Heart (tissue), 3 donors: ENCODE results near the gene GSPT1.

DNA sequence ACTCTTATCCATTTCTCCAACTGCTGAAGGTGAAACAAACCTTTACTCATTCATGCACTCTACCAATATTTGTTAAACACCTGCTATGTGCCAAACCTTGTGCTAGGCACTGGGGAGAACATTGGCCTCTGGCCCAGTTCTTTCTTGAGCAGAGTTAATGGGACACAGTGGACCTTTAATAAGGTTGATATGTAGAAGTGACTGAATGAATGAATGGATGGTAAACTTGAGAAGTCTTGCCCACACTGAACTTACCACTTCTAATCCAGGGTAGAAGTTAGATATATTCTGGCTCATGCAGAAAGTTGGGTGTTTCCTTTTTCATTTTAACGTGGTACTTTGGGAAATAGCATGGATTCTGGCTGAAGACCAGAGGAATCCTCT, 914 bp upstream of the CLEC16A start:
- RAMPAGE, long total RNA, 2 experiments = no peak in any of the 2 experiments

- RAMPAGE, long total RNA, 2 experiments = no peak in any of the 2 experiments
Observed at GRCh38 chr16:11007370-11008013, 63.1 kb downstream of the CLEC16A start.

DNA sequence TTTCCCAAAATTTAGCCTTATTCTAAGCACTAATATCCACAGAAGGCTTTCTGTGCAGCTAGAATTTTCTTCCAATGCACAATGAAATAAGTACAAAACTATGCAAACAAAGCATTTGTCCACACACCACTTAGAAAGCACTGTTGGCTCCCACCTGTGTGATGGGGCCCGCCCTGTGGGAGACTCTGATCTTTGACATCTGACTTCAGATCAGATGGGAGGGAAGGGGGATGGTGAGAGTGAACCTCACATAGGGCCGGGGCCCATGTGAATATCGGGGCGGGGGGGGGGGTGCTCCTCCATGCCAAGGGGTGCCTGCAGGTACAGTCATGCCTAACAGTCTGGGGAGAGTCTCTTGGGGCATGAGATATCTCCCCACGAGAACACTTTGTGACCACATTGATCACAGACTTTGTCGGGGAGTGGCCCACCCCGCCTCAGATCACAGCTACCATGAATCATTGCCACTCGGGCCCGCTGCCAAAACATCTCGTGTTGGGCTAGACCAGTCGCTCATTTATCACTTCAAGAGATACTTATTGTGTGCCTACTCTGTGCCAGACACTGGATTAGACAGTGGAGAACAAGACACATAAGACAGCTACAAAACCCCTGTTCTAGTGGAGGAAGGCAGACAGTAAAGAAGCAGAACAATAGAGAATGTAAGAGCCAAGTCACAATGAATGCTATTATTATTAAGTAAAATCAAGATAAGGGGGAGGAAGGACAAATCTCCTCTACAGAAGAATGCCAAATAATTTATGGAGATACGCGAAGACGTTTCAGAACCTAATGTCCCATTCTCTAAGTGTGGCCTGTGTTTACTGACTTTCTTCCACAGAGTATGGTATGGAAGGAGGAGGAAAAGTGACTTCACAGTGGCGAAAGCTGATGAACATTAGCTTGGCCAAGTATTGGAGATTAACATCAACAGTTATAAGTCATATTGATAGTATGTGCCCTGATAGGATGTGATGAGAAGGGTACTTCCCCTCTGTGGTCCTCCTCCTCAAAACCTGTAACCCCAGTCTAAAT, 72.7 kb downstream of the CLEC16A start:
- RAMPAGE, long total RNA, 2 experiments = no peak in any of the 2 experiments

DNA sequence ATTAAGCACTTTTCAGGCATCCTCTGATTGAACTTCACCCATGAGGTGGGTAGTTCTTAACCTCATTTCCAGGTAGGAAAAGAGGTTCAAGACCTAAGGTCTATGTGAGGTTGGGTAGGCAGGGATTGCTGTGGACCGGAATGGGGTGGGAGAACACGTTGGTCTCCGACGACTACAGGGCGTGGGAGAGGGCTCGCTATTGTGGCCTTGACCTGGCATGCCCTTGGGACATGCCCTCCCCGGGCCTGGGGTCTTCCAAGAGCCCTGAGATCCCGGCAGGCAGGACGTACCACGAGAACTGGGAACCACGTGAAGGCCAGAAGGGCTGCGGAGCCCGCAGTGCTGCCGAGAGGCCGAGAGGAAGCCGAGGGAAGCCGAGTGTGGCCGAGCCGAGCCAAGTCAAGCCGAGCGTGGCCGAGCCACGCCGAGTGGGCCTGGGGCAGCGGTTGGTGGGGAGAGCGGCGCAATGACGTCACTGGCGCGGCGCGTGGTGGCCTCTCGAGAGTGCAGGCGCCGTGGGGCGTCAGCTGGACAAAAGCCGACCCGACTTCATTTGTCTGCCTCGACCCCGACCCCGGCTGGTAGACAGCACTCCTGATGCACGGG, 6.8 kb downstream of the SOCS1 start:
- RAMPAGE, long total RNA, 2 experiments = no peak in any of the 2 experiments

DNA sequence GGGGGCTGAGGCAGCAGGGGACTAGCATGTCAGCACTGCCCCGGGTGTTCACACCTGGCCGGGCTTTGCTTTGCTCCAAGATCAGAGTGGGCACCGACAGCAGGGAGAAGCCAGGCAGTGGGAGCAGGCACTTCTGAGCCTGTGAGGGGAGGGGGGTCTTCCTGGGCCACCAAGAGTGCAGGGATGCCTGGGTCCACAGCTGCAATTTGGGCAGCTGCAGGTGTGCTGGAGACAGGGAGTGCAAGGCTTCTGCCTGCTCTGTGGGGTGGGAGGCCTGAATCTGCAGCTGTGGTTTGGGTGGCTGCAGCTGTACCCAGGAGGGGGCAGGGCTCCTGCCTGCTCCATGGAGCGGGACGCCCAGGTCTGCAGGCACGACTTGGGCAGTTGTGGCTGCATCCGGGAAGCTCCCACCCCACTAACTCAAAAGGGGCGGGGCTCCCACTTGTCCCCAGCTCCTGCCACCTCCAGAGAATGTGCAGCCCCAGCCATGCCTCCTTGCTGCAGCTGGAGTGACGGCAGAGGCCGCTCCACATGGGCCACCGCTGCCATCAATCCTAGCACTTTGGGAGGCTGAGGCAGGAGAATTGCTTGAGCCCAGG, 27.7 kb upstream of the PRM1 start:
- RAMPAGE, long total RNA, 2 experiments = no peak in any of the 2 experiments

GRCh38 chr16:11309737-11310436, 28.8 kb upstream of the PRM1 start:
- RAMPAGE, long total RNA, 2 experiments = no peak in any of the 2 experiments

DNA sequence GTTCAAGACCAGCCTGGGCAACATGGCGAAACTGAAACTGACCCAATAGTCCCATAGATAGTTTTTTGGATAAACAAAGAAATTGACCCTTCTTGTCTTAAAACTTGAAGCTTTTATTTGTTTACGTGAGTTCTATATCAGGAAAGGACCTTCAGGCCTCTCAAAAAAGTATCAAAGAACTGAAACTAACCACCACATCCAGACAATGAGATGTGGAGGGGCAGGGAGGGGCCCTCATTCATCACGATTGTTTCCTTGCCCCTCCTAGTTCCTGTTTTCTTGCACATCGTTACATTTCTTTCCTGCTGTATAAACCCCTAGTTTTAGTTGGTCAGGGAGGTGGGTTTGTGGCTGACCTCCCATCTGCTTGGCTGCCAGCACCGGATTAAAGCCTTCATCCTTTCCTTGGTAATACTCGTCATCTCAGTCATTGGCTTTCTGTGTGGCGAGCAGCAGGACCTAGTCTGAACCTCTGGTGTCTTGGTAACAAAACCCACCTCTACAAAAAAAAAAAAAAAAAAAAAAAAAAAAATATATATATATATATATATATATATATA, 30.1 kb upstream of the PRM1 start:
- RAMPAGE, long total RNA, 2 experiments = no peak in any of the 2 experiments

DNA sequence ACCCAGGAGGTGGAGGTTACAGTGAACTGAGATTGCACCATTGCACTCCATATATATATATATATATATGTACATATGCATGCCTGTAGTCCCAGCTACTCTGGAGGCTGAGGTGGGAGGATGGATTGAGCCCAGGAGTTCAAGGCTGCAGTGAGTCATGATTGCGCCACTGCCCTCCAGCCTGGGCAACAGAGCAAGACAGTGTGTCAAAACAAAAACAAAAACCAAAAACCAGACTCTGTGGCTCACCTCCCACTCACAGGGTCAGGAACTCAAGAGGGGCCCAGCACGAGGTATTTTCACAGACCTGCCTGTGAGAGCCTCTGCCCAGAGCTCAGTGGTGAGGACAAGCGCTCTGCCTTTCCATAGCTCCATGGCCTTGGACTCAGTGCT, 30.5 kb upstream of the PRM1 start:
- RAMPAGE, long total RNA, 2 experiments = no peak in any of the 2 experiments

DNA sequence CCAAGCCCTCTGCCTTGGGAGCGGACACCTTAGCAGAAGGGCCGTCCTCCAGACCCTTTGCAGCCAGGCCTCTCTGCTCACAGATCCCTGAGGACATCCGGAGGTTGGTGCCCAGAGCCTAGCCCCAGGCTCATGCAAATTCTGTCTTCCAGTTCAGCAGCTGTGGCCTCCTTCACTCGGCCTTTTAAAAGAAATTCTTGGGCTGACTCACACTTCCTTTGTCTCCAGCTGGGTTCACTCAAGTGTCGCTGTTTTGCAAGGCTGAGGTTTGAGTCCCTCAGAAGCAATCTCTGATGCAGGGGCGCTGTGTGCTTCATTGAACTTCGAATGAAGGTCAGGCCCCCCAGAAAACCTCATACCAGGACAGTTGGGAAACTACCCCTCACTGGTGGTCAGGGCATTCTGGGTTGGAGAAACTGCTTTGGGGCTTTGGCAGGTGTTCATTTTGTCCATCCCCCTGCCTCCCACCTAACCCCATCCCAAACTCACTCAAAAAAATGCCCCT, 16.7 kb upstream of the RMI2 start:
- RAMPAGE, long total RNA, 2 experiments = no peak in any of the 2 experiments

GRCh38 chr16:11359318-11359997, 14.2 kb downstream of the RMI2 start:
- RAMPAGE, long total RNA, 2 experiments = no peak in any of the 2 experiments

DNA sequence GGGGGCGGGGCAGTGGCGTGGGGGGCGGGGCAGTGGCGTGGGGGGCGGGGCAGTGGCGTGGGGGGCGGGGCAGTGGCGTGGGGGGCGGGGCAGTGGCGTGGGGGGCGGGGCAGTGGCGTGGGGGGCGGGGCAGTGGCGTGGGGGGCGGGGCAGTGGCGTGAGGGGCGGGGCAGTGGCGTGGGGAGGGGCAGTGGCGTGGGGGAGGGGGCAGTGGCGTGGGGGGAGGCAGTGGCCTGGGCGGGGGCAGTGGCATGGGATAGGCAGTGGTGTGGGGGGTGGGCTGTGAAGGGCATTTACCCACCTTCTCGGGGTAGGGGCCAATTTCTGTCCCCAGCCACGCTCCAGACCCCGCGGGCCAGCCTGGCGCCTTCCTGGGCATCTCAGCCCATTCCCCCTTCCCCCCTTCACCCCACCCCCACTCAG, 33.1 kb downstream of the ENSG00000188897 start:
- RAMPAGE, long total RNA, 2 experiments = no peak in any of the 2 experiments

DNA sequence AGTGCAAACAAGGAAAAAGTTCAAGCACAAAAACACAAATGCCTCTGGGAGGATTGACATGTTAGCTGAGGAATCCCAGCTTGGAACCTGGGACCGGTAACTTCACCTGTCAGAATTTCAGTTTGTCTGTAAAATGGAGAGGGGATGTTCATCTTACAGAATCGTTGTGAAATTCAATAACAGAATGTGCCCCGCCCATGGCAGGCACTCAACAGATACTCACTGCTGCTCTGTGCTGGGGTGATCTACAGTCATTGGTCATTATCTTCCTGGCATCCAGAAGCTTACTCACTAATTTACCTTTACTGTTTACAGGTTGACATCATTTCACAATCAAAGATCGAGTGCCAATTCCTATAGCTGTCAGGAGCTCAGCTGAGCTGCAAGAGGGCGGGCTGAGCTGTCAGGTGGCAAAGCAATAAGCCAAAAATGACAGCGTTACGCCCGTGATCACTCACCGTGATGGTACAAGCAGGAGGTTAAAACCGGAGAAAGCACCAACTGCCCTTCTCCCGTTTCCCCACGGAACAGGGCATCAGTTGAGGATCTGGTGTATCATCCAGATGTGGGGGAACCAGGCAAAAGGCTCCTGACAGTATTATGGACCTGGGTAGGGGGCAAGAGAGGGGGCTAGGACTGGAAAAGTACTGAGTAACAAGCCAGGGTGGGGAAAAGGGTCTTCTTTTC, 8.4 kb upstream of the ENSG00000188897 start:
- RAMPAGE, long total RNA, 2 experiments = no peak in any of the 2 experiments

DNA sequence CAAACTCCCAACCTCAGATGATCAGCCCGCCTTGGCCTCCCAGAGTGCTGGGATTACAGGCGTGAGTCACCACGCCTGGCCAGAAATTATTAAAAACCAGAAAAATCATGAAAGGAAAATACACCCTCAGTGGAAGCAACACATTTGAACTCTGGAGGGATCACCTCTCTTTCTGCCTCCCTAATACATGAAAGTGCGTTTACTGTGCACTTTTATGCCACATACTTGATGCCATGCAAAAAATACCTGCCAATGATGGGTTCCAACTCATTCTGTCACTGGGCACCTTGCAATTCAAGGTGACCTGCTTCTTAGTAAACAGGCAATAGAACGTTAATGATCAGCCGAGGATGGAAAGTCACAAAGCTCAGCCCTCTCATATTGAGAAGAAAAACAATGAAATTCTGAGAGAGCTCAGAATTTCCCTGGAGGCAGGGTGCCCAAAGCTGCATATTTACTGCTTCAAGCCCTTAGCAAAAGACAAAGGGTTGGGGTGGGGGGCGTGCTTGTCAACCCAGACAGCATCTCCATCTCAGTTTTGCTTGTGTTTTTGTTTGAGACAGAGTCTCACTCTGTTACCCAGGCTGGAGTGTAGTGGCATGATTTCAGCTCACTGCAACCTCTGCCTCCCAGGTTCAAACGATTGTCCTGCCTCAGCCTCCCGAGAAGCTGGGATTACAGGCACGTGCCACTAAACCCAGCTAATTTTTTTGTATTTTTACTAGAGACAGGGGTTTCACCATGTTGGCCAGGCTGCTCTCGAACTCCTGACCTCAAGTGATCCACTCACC, 23.2 kb downstream of the LITAF start:
- RAMPAGE, long total RNA, 2 experiments = no peak in any of the 2 experiments

DNA sequence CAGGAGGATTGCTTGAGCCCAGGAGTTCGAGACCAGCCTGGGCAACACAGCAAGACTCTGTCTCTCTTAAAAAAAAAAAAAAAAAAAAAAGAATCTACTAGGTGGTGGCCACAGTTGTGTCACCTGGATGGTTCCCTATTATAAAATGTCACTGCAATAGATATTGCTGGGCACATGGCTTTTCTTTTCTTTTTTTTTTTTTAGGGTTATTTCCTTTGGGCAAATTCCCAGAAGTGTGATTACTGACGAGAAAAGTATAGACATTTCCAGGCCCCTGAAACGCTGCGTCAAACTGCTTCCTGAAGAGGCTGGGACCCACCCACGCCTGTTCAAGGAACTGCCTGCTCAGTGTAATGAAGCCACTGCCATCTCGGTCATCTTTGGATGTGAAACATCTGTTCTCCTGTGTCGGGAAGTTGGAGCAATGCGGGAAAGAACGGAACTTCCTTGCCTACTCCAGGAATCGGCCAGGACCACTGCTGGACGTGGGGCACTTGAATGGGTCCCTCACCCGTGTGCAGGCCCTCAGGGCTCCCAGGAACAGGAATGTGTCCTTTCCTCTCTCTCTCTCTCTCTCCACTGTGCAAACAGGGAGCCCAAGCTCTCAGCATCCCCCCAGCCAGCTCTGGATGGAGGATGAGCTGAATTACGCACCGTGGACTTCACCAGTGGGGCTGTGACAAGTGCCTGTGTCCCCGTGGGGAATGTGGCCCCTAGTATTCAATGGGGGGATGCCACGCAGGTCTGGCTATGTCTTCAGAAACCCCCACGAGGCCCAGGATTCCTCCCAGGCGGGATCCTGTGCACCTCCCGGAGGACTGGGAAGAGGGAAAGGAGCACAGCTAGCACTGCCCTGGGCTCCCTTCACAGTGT, 18.1 kb upstream of the LITAF start:
- RAMPAGE, long total RNA, 2 experiments = no peak in any of the 2 experiments

- RAMPAGE, long total RNA, 2 experiments = no peak in any of the 2 experiments
Observed at GRCh38 chr16:11618058-11618786, 31.5 kb upstream of the LITAF start.

DNA sequence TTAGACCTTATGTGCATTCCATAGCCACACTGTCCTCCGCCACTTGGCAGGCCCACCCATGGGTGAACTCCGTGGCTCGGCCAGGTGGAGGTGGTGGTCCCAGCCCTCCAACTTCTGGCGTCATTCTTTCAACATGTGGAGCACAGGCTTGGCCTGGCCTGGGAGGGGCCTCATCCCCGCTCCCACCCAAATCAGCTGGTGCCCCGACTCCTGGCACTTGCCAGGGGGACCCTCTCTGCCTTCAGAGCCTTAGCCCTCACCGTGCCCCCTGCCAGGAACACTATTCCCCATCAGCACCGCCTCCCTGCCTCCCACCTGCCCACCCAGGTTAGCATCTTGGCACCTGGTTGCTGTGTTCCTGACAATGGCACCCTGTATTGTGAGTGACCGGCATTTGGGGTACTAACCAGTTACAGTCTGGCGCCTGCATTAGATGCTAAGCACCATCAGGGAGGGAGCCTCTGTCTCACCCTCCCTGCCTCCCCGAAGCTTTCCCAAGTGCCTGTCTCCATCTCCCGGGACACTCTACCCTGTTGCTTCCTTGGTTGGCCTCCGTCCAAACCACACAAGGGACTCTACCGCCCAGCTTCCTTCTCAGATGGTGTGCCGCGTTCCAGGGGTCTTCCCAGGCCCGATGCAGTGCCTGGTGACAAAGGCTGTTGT, 6.4 kb downstream of the SNN start:
- RAMPAGE, long total RNA, 2 experiments = no peak in any of the 2 experiments

GRCh38 chr16:11676458-11677102, 8.3 kb downstream of the SNN start:
- RAMPAGE, long total RNA, 2 experiments = no peak in any of the 2 experiments

DNA sequence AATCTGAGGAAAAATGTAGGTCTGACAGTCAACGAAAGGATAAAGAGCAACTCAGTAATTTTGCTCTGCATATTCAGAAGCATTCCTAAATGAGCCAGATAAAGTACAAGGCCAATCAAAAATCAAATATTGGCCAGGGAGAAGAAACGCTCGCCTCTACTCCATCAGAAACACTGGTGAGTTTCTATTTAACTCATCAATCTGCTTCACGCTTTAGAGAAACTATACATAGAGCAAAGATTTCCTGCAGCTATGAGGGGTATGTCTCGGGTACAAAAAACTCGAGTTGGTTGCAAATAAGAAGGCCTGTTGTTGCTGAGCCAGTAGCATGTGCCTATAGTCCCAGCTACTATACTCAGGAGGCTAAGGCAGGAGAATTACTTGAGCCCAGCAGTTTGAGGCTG, 3.6 kb downstream of the TXNDC11 start:
- RAMPAGE, long total RNA, 2 experiments = no peak in any of the 2 experiments

- RAMPAGE, long total RNA, 2 experiments = no peak in any of the 2 experiments
Observed at GRCh38 chr16:11896315-11897037, 19.3 kb downstream of the GSPT1 start.

DNA sequence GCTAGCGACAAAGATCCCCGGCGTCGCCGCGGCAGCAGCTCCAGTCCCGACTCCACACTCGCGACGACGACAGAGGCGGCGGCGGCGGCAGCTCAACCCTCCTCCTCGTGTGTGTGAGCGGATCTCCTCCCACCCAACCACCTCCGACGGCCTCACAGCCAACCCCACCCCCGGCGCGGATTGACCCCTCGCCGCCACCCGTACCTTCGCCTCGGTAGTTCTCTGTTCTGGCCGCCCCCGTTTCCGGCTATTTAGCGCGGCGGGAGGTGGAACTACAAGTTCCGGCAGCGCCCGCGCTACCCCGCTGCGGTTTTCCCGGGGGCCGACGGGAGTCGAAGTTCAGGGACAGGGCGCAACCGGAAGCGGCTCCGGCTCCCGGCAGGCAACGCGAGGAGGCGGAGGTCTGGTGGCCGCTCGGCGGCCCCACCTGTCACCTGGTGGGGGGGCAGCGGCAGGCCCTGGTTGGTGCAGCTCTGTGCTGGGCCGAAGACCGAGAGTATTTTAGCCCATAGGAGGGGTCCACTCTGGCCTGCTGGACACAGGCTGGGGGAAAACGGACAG, at the start of gene GSPT1:
Gene GSPT1 (minus strand): TSS at position 119 of the 561 bp plus-strand sequence.
- RAMPAGE, long total RNA, 2 experiments = start-site peak on the minus strand in 2 of 2 experiments, centred at positions 81 to 91 of the sequence, 43 to 327 reads per replicate